GM19239 (cell line): ENCODE results near the gene EFNB1.

DNA sequence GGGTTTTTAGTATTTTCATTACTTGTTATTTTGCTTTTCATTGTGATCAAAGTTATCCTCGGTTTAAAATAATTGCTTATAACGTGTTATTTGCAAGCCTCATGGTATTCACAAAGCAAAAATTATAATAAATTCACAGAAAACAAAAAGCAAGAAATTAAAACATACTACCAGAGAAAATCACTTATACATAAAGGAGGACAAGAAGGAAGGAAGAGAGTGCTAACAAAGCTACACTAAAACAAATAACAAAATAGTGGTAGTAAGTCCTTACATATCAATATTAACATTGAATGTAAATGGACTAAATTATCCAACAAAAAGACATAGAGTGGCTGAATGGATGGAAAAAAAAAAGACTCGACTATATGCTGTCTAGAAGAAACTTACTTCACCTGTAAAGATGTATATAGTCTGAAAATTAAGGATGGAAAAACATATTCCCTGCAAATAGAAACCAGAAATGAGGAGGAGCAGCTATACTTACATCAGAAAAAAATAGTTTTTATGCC is 197.9 kb downstream of the ZC3H12B start:
- RRBS = no CpG with 5 or more reads among the region's 3 CpGs

- RRBS = no CpG with 5 or more reads among the region's 5 CpGs
These were observed 16.5 kb downstream of the LAS1L start for GRCh38 chrX:65517990-65518662.

DNA sequence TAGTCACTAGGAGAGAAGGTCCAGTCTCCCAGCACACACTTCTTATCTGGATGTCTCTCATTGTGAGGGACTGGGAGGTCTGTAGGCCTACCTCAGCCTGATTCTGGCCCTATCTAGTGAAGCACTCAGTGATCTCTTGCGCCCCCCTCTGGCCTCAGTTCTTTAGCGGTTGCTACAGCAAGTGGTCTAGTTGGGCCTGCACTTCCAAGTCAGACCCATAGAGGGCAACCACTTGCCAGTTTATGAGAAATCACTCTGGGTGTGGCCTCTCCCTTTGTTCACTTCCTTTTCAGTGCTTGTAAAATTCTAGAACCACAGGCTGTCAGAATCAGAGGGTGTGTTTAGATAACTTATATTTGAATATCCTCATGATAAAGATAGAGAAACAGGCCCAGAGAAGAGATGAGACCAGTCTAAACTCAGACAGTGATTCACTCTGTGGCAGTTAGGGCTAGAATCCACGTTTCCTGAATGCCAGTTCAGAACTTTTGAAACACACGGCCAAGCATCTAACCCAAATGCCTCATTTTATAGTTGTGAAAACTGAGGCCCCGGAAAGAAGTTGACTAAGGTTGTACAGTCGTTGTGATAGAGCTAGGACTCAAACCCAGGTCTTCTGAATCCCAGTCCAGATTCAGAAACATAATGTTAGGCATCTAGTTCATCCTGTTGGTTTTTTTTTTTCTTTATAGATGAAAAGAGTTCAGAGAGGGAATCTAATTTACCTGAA is 61.0 kb upstream of the LAS1L start:
- RRBS = no CpG with 5 or more reads among the region's 6 CpGs

DNA sequence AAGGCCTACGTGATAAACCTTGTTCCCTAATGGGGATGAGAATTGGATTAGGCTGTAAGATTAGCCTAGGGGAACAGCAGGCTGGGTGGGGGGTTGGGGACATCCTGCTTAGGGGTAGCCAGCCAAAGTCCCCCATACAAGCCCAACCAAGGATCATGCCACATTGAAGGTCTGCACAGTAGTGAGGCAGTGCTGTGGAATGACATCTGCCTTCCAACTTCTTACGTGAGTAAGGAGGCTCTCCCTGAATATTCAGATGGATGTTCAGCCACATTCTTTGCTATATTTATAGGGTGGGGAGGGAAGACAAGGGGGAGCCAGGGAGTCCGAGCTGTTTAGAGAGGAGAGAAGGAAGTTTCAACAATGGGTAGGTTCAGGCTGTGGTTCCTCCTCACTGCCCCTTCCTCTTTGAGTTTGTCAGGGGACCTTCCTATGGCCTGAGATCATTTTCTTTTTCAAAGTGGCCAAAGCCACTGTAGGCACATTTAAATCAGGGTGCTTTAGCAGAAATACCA is 29.7 kb downstream of the MSN start:
- RRBS = no CpG with 5 or more reads among the region's 3 CpGs

DNA sequence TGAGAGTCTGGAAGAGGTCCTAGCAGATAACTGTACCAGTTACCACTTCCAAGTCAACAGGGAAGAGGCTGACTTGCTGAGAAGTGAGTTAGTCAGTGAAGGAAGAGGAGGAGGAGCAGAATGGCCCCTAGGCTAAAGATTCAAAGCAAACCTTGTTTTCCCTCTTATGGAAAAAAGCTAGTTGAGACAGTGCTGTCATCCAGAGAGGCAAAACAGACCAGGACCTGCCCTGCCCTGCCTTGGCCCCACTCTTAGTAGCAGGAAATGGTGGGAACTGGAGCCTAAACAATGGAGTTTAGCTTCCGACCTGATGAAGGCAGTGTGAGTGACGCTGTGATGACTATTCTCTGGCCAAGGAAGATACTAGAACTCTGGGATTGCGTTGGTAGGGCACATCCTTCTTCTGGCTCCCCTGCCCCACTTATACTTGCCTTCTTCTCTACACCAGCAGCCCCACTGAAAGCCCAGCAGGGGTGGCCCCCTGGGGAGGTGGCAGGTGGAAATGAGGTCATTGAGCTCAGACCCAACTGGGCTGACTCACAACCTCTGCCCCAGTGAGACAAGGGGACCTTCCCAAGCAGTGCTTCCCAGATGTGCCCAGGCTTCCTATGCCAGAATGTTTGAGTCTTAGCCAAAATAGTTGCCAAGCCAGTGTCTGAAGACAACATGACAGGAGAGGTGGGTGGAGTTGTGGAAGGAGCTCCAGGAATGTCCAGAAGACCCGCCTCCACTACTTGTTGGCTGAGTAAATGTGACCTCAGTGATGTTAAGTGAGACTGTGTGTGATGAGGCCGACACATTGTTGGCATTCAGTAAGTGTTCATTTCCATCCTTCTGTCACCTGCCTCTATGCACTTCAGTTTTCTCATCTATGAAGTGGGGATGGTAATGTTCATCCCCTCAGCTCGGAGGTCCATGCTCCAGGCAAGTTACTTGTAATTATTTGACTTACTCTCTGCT is 38.8 kb downstream of the MSN start:
- RRBS = no CpG with 5 or more reads among the region's 6 CpGs

DNA sequence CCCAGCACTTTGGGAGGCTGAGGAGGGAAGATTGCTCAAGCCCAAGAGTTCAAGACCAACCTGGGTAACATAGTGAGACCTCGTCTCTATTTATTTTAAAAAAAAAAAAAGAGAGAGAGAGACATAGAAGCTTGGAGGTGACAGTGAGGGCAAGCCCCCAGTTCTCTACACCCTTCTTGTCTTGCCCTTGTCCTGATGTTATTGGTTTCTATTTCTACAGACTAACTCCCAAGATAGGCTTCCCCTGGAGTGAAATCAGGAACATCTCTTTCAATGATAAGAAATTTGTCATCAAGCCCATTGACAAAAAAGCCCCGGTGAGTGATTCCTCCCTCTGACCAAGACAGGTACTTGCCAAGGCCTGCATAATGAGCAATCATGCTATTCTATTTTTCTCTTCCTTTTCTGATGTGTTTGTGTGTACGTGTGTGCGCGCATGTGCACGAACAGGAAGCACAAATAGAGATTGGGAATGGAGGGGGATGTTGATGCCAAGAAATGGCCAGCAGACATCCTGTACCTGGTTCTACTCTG is 65.6 kb downstream of the MSN start:
- RRBS = no CpG with 5 or more reads among the region's 6 CpGs

- RRBS = no CpG with 5 or more reads among the region's 3 CpGs
These were observed 76.4 kb downstream of the MSN start for GRCh38 chrX:65743701-65744431.

DNA sequence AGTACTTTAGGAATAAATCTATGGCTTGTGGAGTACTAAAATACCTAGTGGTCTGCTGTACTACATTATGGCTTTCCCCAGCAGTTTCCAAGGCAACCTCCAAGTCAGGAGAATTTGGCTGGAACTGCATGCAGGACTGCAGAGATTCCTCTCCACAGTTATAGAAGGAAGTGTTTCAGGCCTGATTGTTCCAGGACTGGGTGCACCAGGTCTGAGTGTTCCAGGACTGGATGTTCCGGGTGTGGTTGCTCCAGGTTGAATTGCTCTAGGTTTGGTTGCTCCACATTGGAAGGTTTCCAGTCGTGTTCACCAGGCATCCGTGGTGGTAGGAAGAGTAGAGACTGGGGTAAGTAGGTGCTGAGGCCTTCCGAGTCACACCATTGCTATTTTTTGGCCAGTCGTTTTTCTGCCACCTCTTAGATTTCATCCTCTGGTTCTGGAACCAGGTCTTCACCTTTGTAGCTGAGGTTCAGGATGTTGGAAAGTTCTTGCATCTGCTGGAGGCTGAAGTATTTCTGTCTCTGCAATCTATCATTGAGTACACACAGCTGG is 105.4 kb downstream of the MSN start:
- RRBS = no CpG with 5 or more reads among the region's 5 CpGs

GRCh38 chrX:66005050-66006291 is 34.4 kb downstream of the VSIG4 start:
- RRBS = no CpG with 5 or more reads among the region's 4 CpGs

DNA sequence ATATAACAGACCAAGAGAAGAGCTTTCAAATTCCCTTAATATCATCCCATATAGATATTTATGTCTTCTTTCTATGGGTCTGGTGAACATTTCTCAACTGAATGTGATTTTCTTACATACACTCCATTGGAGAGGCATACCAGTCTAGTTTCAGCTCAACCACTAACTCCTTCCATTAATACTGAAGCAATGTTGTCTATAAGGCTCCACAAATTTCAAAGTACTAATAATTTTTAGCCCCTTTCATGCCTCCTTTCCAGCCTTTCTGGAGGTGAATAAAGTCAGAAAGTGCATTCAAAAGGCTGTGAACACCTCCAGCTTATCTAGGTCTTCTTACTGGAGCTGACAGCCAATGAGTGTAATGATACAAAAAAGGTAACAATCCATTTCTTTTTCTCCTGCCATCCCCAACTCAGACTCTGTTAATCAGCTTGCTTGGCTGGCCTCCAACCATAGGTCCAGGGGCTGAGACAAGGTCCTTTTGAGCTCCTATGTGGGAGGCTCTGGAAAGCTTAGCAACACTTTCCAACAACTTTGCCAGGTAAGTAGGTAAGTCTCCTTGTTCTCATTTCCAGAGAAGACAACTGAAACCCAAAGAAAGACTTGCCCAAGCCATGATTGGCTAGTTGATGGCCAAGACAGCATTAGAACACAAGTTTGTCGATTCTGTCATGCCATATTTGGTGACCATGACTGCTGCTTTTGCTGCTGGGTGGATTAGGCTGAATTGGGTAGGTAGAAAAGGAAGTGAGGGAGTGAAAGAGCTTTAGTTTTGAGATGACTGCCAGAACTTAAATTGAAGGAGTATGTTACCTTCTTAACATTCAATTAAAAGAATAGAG is 23.0 kb downstream of the VSIG4 start:
- RRBS = no CpG with 5 or more reads among the region's 1 CpG

- RRBS = no CpG with 5 or more reads among the region's 4 CpGs
These were observed 19.9 kb downstream of the VSIG4 start for GRCh38 chrX:66019808-66020619.

DNA sequence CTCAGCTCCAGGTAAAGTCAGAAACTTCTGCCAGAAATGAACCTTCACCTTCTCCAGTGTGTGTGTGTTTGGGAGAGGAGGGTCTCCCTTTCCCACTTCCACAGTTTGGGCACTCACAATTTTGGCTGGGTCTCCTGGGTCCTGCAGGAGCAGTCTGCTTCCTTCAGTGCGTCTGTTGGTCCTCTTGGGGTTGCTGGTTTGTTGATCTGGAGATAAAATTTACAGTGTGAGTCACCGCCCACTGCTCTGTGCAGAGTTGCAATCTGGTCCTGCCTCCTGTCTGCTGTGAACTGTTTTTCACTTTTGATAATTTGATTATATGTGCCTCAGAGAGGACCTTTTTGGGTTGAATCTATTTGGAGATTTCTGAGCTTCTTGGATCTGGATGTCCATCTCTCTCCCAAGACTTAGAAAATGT is 112.5 kb upstream of the EDA2R start:
- RRBS = no CpG with 5 or more reads among the region's 2 CpGs

DNA sequence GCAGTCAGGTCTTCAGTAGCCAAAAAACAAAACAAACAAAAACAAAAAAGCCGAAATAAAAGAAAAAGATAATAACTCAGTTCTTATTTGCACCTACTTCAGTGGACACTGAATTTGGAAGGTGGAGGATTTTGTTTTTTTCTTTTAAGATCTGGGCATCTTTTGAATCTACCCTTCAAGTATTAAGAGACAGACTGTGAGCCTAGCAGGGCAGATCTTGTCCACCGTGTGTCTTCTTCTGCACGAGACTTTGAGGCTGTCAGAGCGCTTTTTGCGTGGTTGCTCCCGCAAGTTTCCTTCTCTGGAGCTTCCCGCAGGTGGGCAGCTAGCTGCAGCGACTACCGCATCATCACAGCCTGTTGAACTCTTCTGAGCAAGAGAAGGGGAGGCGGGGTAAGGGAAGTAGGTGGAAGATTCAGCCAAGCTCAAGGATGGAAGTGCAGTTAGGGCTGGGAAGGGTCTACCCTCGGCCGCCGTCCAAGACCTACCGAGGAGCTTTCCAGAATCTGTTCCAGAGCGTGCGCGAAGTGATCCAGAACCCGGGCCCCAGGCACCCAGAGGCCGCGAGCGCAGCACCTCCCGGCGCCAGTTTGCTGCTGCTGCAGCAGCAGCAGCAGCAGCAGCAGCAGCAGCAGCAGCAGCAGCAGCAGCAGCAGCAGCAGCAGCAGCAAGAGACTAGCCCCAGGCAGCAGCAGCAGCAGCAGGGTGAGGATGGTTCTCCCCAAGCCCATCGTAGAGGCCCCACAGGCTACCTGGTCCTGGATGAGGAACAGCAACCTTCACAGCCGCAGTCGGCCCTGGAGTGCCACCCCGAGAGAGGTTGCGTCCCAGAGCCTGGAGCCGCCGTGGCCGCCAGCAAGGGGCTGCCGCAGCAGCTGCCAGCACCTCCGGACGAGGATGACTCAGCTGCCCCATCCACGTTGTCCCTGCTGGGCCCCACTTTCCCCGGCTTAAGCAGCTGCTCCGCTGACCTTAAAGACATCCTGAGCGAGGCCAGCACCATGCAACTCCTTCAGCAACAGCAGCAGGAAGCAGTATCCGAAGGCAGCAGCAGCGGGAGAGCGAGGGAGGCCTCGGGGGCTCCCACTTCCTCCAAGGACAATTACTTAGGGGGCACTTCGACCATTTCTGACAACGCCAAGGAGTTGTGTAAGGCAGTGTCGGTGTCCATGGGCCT is 1.3 kb downstream of the AR start:
- RRBS = 3% methylated on average over 9 of the region's 45 CpGs

DNA sequence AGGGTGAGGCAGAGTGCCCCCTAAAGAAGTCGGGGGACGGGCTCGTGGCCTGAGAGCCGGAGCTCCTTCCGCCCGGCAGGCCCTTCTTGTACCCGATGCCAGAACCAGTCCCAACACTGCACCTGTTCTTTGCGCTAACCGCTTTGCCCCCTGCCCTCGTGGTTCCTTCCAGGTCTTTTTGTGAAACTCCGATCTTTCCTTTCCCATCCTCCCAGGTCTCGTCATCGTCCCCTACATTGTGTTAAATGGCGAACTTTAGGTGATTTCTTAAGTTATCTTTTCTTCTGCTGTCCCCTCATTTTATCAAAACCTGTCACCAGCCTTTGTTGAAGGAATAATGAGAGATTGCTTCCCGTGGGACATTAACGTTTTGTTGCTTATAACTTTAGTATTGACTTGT is 304 bp downstream of the YIPF6 start:
- RRBS = no CpG with 5 or more reads among the region's 16 CpGs

- RRBS = no CpG with 5 or more reads among the region's 2 CpGs
These were observed 10.0 kb downstream of the YIPF6 start for GRCh38 chrX:68508766-68509261.

DNA sequence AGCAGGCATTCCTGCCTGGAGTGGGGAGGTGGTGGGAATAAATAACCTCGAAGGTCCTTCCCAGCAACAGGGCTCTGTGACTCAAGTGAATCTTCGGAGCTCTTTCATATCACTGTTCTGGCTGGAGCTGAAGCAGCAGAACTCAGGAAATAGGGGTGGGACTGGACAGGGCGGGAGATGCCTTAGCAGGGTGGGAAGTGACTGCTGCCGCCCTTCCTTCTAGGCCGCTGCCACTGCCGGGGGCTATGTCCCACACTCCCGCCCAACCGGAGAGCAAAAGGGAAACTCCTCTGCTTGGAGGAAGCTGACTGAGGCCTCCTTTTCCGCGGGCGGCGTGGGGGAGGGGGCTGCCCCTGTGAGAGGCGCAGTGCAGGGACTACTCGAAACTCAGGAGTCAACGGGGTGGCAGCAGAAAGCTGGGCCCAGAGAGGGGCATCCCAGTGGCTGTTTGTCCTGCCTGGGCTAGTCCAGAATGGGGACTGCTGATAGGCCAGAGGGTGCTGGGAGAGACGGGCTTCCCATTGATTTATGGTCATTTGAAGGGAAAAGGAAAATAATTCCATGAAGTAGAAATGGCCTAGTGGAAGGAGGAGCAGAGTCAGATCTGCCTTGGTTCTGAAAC is 36.9 kb downstream of the STARD8 start:
- RRBS = no CpG with 5 or more reads among the region's 16 CpGs

DNA sequence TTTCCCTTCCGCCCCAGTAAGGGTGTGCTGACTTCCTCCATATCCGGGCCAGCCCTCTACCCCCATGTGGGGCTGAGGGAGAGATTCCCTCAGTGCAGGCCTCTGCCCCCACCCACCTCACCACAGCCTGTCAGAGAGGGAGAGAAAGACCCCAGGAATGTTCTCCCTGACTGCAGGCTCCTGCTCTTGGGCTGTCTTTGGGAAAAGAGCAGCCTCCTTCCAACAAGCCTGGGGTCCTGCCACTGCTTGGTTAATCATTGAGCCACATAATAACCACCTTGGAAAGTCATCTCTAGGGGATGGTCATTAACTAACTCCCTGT is 50.2 kb downstream of the STARD8 start:
- RRBS = no CpG with 5 or more reads among the region's 2 CpGs

DNA sequence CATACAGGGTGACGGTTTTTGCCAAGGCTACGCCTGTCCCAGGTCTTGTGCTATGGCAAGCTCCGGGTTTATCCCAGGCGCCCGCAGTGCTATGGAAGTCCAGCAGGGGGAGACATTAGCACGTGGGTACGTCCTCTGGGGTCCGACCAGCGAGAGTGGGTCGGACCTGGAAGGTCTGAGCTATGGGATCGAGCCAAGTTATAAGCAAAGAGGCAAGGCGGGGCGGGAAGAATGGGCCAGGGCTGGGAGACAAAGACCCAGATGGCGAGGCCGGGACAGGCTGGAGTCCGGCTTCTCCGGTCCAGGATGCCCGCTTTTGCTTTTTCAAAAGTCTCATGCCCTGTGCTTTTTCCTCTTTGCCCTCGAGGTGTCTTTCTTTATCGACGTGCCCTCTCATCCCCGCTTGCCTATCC is 954 bp upstream of the EFNB1 start:
- RRBS = no CpG with 5 or more reads among the region's 22 CpGs

DNA sequence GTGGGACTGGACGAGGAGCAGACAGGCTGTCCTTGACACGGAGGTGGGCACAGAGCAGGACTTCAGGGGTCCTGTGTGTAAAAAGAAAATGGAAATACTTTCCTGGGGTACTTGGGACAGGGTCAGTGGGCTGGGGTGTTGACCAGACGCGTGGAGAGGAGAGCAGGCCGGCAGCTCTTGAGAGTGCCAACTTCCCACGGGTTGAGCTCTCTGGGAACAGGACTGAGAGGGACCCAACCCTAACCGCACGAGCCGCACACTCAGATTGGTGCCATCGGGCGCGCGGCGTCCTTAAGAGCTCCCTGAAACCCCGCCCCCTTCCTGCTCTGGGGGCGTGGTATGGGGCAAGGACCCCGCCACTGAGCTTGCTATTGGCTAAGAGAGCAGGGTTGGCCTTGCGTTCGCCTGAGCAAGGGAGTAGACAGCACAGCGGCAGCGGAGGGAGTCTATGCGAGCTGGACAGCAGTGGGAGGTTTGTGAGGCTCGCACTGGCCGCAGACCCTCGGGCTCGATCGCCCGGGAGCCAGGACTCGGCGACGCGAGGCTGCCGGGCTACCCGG is at the start of gene EFNB1:
Gene EFNB1, plus strand, starts transcription at position 449 of the 560 bp plus-strand sequence.
- RRBS = no CpG with 5 or more reads among the region's 34 CpGs

GRCh38 chrX:69109798-69110188 is 55.5 kb downstream of the PJA1 start:
- RRBS = no CpG with 5 or more reads among the region's 4 CpGs